Breast epithelium (tissue), 2 donors: ENCODE measurements around the genes NRG4 and IDH3A.

DNA sequence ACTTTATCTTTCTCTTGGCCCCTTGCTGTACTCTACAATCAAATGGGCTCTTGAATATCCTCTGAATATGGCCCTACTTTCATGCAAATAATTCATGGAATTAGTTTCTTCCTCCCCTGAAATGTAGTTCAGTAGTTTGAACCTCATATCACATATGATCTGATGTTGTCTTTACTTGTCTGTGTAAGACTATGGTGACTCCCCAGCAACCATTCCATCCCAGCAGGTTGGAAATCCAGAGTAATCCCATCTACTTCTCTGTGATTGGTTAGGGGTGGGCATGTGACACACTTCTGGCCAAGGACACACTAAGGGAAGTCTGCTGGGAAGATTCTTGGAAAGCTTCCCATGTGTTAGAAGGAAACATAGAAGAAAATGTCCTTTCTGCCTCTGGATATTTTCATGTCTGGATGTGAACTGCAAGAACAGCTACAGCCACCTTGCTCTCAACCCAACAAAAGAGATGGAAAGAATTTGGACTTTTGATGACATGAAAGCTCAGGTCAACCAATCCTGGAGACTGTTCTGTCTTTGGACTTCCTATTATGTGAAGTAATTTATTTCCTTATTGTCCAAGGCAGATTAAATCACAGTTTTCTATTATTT is 2.6 kb upstream of the UBE2Q2 start:
- PRO-cap, result no peak
- RAMPAGE, long total RNA, 2 experiments, result no peak in any of the 2 experiments

DNA sequence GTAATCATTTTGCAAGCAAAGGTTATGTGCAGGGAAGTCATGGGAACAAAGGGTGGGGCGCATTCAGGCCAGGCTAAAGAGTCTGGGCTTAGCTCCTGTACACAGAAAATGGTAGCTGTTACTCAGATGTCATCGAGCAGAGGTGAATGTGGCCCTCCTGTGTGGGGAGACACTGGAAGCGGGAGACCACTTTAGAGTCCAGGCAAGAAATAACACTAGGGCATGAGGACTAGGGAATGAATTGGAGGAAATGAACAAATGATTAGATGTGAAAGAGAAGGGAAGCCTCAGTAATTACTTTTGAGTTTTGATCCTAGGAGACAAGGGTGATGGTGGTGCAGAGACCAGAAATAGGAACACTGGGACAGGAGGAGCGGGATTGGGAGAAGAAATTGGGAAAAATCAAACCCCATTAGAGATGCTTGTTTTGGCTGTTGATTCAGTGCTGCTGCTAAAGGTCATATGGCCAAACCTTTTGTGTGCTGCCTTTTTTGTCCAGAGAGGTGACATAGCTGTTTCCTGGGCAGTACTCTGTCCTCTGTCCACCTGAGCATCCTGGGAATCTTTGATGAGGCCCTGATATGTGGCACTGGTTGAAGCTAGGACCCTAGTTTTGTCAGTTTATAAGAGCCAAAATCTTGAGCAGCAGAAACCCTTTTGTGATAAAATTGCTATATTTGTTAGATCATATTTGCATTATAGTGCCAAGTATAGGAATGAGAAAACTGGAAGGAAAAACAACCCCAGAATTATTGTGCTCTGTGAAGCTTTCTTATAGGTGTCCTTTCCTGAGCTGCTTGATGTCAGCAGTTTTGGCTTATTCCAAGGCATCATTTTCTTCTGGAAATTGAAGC is 19.1 kb downstream of the FBXO22 start:
- PRO-cap, result no peak
- RAMPAGE, long total RNA, 2 experiments, result no peak in any of the 2 experiments

DNA sequence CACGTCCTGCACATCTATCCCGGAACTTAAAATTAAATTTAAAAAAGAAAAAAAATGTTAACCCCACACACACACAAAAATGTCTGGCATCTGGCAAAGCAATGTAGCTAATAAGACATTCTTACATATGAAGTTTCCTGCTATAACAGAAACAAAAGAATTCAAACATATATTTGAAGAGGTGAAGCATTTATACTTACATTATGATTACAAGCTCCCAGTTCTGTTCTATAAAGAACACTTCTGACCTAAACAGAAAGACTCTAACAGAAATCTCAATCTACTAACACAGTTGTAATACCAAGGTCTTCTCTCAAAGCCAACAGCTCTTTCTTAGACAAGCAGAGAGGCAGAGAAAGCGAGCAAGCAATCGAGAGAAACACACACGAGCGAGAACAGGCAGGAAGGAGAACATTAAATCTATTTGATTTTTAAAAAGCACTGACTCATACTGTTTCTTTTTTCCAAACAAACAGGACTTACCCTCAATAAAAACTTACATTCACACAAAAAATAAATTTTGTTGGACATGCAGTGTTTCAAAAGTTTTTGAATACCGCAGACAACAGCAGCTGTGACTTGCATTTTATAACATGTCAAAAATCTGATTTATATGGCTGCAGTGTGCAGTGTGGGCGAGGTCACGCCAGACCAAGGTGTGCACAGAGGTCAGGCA is at the start of gene NRG4:
Gene NRG4, minus strand, starts transcription at position 606 of the 676 bp plus-strand sequence.
- PRO-cap, result no peak
- RAMPAGE, long total RNA, 2 experiments, result no peak in any of the 2 experiments

DNA sequence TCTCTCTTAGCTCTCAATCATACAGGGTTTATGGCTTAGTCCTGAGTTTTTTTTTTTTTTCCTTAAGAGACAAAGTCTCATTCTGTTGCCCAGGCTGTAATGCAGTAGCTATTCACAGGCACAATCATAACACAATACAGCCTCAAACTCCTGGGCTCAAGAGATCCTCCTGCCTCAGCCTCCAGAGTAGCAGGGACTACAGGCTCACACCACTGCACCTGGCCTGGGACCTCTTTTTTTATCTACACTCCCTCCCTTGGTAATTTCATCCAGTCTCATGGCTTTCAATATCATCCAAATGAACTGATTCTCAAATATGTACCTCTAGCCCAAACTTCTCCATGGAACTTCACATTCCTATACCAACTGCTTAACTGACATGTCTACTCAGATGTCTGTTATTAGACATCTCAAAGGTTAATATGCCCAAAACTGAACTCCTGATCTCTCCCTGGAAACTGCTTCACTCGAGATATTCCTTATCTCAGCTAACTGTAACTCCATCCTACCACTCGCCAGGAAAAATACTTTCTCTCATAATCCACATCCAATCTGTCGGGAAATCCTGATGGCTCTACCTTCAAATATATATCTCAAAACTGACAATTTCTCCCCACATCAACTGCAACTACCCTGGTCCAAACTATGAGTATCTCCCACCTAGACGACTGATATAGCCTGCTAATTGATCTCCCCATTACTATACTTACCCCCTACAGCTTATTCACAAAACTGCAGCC is 31.3 kb downstream of the ETFA start:
- PRO-cap, result no peak
- RAMPAGE, long total RNA, 2 experiments, result no peak in any of the 2 experiments

GRCh38 chr15:77002877-77003527 is 8.1 kb downstream of the PSTPIP1 start:
- PRO-cap, result no peak
- RAMPAGE, long total RNA, 2 experiments, result no peak in any of the 2 experiments

GRCh38 chr15:77046177-77047055 is 24.5 kb downstream of the TSPAN3 start:
- PRO-cap, result no peak
- RAMPAGE, long total RNA, 2 experiments, result no peak in any of the 2 experiments

GRCh38 chr15:77067796-77068367 is 3.0 kb downstream of the TSPAN3 start:
- PRO-cap, result no peak
- RAMPAGE, long total RNA, 2 experiments, result no peak in any of the 2 experiments

DNA sequence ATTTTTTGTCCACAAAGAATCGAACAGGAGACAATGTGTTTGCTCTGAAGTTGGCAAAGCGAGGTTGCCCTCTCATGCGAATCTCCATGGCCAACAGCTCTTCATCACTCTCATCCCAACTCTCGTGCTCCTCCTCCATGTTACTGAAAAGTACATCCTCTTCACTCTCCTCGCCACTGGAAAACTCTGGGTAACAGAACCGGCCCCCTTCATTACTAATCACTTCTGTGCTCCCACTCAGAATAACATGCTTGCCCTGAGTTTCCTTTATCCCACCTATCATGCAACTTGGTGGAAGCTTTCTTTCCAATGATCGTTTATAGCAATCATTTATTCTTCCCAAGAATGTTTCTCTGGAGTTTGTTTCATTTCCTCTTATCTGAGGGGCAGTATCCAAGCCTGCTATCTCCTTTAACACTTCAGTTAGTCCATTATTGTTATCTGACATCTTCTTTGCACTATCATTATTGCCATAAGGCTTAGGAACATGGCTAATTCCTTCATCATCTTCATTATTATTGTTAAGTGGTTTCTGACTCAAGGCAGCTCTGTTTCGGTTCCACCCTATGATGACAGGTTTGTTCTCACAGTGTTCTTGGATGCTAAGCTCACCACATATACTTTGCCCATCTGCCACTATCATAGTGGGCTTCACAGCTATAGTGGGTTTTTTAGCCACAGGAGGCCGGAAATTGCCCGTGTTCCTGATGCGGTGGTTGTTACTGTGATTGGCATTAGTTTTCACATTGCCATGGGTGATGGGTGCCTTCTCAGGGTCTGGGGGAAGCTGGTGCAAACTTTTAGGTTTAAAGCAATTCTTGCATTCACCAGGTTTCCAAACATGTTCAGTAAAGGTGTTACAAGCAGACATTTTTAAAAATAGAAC is 110.4 kb upstream of the TSPAN3 start:
- PRO-cap, result no peak
- RAMPAGE, long total RNA, 2 experiments, result no peak in any of the 2 experiments

DNA sequence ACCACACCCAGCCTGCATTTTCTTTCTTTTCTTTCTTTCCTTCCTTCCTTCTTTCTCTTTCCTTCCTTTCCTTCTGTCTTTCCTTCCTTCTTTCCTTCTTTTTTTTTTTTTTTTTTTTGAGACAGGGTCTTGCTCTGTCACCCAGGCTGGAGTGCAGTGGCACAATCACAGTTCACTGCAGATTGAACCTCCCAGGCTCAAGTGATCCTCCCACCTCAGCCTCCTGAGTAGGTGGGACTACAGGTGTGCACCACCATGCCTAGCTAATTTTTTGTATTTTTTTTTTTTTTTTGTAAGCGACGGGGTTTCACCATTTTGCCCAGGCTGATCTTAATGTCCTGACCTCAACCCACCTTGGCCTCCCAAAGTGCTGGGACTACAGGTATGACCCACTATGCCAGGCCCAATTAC is 5.8 kb downstream of the PEAK1 start:
- PRO-cap, result no peak
- RAMPAGE, long total RNA, 2 experiments, result no peak in any of the 2 experiments

DNA sequence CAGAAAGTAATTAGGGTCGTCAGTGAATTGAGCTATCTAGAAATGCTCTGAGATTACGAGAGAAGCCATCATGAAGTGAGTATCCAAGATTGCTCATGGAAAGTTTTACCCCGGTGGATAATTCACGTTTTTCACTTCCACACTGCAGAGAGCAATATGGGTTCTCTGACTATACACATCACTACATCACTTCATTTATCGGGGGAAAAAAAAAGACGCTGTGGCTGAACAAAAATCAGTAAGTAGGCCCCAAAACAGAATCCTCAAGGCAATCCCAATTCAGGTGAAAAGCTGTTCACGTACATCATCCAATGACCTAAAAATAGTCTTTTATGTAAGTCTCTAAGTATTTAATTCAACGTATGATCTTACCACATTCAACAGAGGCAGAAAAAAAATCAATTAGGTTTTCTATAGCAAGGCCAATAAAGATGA is 1.3 kb downstream of the PEAK1 start:
- PRO-cap, result no peak
- RAMPAGE, long total RNA, 2 experiments, result no peak in any of the 2 experiments

DNA sequence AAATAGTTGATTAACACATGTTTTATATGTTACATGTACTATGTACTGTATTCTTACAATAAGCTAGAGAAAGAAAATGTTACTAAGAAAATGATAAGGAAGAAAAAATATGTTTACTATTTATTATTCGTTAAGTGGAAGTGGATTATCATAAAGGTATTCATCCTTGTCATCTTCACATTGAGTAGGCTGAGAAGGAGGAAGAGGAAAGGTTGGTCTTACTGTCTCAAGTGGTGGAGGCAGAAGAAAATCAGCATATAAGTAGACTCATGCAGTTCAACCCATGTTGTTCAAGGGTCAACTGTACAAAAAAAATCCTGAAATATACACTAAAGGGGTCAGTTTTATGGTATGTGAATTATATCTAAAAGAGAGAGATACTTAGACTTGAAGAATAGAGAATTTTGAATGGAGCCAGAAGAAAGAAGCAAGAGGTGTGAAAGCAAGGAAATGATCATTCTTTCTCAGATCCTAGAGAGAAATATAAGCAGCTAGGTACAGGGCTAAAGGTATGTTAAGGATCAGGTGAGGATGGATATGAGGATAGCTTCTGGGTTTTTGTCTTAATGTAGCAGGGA is 5.8 kb downstream of the HMG20A start:
- PRO-cap, result no peak
- RAMPAGE, long total RNA, 2 experiments, result no peak in any of the 2 experiments

GRCh38 chr15:77513064-77513780 is 92.5 kb downstream of the HMG20A start:
- PRO-cap, result no peak
- RAMPAGE, long total RNA, 2 experiments, result no peak in any of the 2 experiments

DNA sequence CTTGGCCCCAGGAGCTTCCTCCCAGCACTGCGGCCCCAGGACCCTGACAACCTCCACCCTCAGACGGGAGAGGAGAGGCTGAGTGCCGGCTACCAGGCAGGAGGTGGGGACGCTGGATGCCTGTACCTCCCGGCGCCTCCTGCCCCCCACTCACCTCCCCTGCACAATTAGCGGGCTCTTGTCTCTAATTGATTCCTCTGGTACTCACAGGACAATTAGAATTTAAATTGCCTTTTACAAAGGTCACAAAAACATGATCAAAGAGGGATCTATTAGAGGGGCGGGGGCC is 84.4 kb downstream of the LINGO1 start:
- PRO-cap, result no peak
- RAMPAGE, long total RNA, 2 experiments, result no peak in any of the 2 experiments

- PRO-cap, result no peak
- RAMPAGE, long total RNA, 2 experiments, result no peak in any of the 2 experiments
Measured at GRCh38 chr15:77755660-77756114, 123.0 kb upstream of the LINGO1 start.

GRCh38 chr15:77769332-77769609 is 136.6 kb upstream of the LINGO1 start:
- PRO-cap, result no peak
- RAMPAGE, long total RNA, 2 experiments, result no peak in any of the 2 experiments

DNA sequence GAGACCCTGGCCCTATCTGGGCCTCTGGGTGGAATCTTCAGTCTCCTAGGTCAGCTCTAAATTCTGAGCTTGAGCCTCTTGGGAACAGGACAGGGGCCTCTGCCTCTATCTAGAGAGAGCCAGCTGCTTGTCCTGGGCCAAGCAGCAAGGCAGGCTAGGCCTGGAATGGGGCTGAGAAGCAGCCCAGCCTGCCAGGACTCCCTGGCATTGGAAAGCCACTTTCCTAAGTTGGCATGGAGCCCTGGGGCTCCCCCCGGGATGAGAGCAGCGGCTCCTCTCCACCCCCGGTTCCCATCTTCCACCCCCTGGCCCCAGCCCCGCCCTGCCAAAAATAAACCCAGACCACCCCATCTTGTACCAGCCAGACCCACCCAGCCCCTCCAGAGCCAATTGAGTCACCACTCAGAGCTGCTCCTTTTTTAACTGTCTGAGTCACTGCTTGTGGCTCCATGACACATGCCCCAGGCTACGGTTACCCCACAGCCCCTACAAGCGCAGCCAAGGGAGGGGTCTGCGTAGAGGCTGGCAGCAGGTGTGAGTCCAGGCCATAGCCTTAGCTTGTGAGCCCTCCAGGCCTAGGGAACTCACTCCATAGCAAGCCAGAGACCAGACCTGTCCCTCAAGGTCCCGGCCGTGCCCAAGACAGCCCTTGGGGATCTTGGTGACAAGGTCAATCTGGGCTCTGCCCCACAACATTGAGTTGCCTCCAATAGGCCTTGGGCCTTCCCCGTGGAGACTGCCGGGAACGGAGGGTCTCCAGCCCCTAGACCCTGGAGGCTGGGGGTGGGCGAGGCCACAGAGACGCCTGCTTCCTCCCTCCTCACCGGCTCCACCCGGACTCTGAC is 189.7 kb downstream of the TBC1D2B start:
- PRO-cap, result no peak
- RAMPAGE, long total RNA, 2 experiments, result no peak in any of the 2 experiments

GRCh38 chr15:78002803-78003822 is 74.4 kb downstream of the TBC1D2B start:
- PRO-cap, result no peak
- RAMPAGE, long total RNA, 2 experiments, result no peak in any of the 2 experiments

DNA sequence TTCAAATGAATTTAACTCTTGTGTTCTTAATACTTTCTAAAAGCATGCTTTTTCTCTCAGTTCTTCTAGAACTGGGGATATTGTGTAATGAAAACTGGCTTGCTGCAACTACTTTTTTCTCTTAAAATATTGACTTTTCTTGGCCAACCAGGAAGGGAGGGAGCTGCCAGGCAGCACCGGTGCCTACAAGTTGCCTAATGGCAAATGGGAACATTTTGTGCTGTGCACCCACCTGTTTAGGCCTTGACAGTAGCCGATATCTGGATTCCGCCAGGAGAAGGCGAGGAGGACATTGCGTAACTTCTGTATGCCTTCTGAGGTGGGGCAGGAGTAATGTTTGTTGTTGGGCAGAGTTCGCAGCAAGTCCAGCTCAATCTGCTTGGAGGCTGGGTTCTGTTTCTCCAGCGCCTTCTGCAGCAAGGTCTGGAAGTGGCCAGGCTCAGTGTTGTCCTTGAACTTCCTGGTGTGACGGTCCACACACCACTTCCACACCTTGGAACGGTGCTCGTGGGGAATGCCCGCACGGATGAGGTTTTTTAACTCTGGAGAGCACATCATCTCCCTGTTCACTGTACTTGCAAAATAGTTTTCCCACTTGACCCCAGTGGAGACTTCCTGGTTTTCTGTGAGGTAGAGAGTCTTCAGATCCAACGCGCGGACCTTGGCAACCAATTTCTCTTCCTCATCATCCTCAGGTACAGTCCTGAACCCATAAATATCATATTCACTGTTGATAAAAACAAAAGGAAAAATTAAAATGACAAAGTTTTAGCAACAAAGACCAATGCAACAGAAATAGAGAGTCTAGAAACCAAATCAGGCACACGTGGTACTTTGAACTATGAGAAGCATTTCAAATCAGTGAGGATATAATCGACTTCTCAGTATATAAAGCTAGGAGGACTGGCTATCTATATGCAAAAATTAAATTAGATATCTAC is 64.7 kb downstream of the TBC1D2B start:
- PRO-cap, result no peak
- RAMPAGE, long total RNA, 2 experiments, result no peak in any of the 2 experiments

- PRO-cap, result bidirectional peak, plus-strand start at chr15:78149377, minus-strand start at chr15:78149178
- RAMPAGE, long total RNA, 2 experiments, result start-site peak on the plus strand in 2 of 2 experiments, at chr15:78149373-78149395 at its widest, 126 to 320 reads per replicate
Measured at GRCh38 chr15:78148999-78149438, at the start of gene IDH3A. Gene IDH3A (plus strand): TSS chr15:78149362.

DNA sequence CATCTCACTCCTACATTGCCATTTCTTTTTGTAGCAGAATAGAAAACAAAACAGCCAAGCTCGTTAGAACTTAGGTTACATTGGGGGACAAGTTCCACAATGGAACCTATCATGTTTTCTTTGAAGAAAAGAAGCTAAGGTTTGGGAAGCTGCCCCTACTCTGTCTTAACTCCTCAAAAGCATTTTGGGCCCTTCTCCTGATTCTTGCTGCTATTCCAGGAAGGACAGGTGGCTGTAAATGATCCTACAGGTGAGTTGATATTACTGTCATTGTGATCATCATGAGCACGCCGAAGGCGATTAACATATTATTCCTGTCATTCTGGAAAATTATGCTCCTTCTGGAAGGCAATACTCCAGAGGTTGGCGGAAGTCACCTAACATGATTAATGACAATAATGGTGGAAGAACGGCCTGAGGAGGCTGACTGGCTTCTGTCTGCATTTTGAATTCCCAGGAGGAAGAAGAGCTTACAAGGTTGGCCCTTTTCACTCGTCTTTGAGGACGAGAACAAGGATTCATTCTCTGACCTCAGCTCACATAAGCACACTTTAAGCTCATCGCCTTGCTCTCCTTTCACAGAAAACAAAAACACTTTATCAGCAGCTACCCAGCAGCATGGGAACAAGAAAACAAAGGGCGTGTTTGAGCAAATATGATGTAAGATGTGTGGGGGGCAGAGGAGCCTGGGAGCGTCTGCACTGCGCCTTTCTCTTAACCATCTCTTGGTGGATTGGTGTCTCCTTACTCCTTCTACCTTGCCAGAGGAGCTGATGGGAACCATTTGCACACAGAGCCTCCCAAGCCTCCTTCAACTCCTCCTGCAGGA is 23.2 kb downstream of the ACSBG1 start:
- PRO-cap, result no peak
- RAMPAGE, long total RNA, 2 experiments, result no peak in any of the 2 experiments